HCT116 (cell line): ENCODE measurements around a stretch of chr4.

GRCh38 chr4:185771915-185773116 lies 39.7 kb downstream of the SORBS2 start:
- RRBS = no CpG with 5 or more reads among the region's 19 CpGs

DNA sequence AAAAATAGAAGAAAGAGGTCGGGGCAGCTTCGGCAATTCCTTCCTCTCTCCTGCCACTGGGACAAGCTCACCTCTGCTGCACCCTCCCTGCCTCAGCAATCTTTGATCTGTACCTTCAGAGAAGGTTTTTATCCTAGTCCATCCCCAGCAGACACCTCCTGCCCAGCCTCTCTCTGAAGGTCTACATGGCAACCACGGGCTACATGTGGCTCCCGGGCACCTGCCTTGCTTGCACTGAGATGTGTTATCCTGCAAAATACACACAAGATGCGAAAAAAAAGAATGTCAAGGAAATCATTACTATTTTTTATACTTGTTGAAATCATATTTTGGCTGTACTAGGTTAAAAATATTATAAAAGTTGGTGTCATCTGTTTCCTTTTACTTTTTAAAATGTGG lies 16.7 kb downstream of the SORBS2 start:
- RRBS = no CpG with 5 or more reads among the region's 5 CpGs

DNA sequence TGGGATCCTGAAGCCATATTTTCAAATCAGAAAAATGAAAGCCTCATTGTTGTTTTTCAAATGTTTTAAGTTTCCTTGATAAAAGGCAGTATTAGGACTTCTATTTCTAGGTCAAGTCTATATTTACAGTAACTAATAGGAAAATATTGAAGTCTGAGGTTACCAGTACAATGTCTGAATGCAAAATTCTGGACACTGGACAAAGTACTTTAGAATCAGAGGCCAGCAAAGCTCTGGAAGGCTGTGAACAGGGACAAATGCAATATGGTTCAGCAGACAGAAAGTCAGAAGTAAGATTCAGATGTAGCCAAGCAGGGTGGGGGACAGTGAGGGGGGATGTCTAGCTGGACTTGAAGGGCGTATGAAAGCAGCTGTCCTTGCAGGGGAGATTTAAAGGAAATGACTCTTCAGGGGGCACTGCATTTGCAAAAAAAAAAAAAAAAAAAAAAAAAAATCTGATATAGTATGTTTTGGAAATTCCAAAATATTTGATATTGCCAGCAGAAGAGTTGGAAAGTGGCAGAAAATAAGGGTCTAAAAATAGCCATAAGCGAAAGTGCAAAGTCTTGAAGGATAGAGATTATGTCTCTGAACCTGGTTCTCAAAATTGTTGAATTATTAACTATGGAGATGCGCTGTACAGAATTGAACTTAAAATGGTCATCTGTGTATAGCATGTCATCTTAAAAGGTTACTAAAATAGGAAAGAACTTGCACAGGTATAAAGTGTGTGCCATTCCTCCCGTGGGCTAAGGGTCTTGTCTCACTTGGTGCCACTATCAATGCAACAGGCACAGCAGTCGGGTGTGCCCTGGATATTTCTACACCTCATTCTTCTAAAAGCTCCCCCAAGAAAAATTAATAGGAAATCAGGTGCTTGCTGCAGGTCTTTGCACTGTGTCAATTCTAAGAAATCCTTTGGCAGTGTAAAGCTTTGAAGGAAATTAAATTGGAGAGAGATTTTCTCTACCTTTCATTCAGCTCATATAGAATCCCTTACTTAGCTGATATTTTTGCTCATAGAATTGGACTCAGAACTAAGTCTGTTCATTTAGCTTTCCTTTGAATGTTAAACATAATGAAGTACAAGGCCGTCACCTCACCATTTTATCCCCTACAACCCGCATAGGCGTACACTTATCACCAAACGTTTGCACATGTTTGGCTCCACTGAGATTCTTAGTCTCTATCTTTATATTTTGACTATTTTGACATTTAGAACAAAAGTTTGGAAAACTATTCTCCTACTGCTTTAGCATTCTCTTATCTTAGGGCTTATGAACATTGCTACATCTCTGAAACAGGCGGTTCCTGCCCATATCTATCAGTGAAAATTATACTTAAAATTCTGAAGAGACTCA lies 2.5 kb downstream of the SORBS2 start:
- RRBS = no CpG with 5 or more reads among the region's 10 CpGs

DNA sequence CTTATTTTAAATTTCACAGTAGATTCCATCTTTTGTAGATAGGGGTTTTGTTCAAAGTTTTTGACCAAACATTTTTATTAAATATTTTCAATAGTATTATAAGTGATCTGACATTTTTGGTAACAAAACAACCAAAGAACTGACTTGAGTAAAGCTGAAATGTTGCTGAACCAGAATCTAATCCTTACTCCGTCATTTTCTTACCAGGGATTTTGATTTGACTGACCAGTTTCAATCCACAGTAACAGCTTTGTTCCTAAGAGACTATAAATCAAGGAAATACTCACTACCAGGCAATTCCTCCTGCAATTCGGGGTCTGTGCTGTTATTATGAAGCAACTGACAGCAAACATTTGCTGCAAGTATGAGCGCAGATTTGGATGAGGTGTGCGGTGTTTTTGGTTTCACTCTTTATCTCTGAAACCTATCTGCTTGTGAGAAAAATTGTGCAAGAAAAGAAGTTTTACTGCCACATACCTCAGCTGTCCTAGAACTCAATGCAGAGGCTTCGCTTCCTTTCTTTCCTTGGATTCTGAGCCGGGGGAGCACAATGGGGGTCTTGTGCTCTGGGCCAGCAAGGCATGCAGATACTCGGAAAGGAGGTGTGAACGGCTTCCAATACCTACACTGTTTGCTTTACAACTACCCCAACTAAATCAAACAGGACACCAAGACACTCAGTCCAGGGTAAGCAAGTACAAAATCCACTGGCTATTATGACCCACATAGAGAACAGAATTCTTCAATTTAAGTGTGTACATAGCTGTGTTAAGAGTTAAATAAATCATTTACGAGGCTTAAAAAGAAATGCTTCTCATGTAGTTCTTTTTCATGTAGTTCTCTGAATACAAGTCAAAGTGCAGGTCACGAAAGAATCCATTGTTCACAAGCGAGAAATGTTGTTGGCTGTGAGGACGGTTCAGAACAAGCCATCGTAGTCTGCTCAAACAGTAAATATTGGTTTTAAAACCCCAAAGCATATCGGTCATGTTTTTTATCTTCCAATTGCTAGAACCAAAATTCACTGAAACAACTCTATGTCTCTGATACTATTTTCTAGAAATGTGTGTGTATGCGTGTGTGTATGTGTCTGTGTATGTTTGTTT lies 1.2 kb downstream of the SORBS2 start:
- RRBS = no CpG with 5 or more reads among the region's 15 CpGs

GRCh38 chr4:185880509-185881015 lies 68.6 kb upstream of the SORBS2 start:
- RRBS = no CpG with 5 or more reads among the region's 3 CpGs

DNA sequence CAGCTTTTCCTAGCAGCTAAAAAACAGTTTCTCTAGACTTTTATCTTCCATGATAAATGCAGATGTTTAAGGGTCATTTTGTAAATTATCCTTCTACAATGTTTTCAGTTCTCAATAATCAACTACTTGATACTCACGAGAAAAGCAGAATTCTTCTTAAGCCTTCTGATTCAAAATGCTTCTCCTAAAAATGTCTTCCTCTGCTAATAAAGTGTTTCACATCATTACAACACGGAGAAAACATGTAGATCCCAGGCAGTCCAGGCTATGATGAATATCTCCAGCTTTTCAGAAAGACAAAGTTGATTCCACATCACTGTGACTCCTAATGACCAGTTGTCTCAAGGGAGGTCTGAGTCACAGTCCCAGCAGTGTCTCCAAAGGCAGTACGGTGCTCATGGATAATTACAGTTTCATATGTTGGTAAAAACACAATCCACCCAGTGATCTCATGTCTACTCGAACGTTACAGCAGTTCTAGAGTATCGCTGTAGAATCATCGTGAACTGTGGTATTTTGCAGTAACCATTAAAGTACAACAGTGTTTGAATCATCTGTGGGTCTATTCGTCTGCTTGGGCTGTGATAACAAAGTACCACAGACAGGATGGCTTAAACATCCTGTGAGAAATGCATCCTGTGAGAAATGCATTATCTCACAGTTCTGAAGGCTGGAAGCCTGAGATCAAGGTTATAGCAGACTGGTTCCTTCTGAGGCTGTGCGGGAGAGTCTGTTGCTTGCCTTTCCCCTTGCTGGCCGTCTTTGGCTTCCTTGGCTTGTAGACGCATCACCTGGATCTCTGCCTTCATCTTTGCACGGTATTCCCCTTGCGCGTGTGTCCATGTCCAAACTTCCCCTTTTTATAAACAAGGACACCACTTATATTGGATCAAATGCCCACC lies 121.1 kb upstream of the SORBS2 start:
- RRBS = no CpG with 5 or more reads among the region's 14 CpGs

- RRBS = no CpG with 5 or more reads among the region's 8 CpGs
These were observed 53.4 kb upstream of the TLR3 start for GRCh38 chr4:186015509-186015980.

DNA sequence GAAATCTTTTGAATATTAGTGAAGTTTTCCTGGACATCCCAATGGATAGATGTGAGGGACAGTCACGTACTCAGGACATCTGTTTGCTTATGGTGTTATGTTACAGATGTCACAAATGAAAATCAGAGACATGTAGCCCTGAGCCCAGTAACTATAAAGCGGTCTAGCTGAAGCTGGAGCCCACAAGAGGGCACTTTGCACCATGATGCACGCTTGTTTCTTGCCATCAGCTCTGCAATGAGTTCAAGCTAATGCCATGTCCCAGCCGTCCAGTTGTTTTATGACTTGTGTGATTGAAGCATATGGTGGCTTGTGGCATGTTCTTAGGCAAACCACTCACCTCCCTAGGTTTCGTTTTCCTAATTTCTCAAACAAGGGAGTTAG lies 947 bp upstream of the TLR3 start:
- RRBS = no CpG with 5 or more reads among the region's 5 CpGs

DNA sequence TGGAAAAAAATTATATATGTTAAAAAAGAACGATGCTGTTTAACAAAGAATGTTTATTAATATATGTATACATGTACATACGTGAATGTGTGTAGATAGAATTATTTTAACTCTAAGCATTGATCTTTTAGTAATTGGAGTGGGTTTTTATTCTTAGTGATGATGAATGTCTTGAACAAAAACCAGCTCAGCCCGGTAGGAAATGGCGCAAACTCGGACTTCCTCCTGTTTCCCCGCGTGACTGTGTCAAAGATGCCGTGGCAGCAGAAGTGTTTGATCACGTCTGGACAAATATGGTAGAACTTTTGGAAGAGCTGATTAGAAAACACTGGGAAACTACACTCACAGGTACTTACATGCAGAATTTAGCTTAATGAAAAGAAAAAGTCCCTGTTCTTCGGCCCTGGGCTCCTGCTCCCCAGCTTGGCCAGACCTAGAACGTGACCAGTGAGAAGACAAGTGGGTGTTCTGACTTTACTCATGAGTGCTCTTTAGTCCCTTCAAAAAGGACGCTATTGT lies 35.5 kb upstream of the CYP4V2 start:
- RRBS = no CpG with 5 or more reads among the region's 12 CpGs

DNA sequence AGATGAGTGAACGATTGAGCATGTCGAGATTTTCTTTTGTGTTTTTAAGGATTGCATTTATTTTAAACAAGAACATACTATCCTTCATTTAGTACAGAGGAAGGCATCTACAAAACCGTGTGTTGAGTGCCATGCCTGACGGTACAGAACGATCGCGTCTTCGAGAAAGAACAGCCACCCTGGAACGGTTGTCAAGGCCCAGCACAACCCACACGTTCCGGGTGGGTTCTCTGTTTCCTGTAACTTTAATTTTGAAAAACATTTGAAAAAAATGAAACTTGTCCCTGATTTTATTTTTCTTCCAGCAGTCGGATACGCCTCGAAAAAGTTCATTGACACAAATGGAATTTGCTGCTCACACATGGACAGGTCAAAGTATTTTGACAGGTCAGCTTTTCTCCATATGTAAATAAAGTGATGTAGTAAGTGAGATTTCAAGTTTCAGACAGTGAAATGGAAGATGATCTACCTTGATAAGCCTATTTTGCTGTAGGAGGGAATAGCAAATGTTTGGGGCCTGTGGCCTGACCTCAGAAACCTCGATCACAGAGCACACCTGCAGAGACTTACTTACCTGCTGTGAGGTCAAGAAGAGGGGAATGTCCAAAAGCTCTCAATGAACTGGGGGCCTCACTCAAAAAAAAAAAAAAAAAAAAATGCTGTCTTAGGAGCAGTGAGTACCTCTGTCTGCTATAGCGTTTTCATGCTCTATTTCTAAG lies 24.3 kb upstream of the CYP4V2 start:
- RRBS = no CpG with 5 or more reads among the region's 16 CpGs

GRCh38 chr4:186190380-186190885 lies 934 bp upstream of the CYP4V2 start:
- RRBS = 4% methylated on average over 4 of the region's 16 CpGs

- RRBS = no CpG with 5 or more reads among the region's 58 CpGs
These were observed 13.0 kb downstream of the CYP4V2 start for GRCh38 chr4:186203971-186205121.

- RRBS = no CpG with 5 or more reads among the region's 5 CpGs
These were observed 14.7 kb downstream of the KLKB1 start for GRCh38 chr4:186242103-186242334.

- RRBS = 100% methylated on average over 1 of the region's 14 CpGs
These were observed 5.1 kb upstream of the F11 start for GRCh38 chr4:186260593-186261554.

DNA sequence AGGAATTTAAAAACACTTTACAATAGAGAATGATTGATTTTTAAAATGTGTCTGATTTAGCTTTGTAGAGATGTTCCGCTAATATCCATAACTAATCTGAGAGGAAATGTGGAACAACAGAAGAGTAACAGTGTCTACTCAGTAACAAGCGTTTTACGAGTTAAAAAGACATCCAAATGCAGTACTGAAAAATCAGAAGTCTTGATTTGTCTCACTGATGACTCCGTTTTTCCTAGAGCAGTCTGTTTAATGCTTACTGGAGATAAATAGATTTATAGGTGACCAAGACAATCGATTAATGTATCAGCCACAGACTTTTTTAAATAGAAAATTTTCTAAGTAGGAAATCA lies 354 bp downstream of the F11 start:
- RRBS = no CpG with 5 or more reads among the region's 5 CpGs

GRCh38 chr4:186537780-186538652 lies 17.4 kb downstream of the MTNR1A start:
- RRBS = no CpG with 5 or more reads among the region's 24 CpGs

GRCh38 chr4:186569864-186570775 lies 14.8 kb upstream of the MTNR1A start:
- RRBS = no CpG with 5 or more reads among the region's 31 CpGs

DNA sequence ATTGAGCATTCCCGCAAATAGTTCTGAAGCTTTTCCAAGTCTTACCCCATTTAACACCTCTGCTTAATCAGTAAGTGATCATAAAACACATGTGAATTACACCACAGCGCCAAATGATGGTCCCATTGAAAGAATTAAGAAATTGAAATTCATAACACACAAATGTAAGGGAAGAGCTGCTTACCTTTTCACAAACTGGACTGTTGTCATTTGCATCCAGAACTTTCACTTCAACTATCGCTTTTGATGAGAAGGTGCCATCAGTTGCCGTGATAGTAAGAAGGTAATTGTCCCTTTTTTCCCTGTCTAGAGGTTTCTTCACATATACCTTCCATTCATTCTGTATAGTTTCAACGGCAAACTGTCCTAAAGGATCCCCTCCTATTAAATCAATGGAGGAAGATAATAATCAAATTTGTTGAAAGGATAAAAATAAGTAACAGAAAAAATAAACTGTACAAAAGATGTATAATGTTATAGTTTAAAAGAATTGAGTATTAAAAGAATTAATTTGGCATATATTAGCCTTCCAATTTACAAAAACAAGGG lies 61.5 kb upstream of the MTNR1A start:
- RRBS = no CpG with 5 or more reads among the region's 5 CpGs

DNA sequence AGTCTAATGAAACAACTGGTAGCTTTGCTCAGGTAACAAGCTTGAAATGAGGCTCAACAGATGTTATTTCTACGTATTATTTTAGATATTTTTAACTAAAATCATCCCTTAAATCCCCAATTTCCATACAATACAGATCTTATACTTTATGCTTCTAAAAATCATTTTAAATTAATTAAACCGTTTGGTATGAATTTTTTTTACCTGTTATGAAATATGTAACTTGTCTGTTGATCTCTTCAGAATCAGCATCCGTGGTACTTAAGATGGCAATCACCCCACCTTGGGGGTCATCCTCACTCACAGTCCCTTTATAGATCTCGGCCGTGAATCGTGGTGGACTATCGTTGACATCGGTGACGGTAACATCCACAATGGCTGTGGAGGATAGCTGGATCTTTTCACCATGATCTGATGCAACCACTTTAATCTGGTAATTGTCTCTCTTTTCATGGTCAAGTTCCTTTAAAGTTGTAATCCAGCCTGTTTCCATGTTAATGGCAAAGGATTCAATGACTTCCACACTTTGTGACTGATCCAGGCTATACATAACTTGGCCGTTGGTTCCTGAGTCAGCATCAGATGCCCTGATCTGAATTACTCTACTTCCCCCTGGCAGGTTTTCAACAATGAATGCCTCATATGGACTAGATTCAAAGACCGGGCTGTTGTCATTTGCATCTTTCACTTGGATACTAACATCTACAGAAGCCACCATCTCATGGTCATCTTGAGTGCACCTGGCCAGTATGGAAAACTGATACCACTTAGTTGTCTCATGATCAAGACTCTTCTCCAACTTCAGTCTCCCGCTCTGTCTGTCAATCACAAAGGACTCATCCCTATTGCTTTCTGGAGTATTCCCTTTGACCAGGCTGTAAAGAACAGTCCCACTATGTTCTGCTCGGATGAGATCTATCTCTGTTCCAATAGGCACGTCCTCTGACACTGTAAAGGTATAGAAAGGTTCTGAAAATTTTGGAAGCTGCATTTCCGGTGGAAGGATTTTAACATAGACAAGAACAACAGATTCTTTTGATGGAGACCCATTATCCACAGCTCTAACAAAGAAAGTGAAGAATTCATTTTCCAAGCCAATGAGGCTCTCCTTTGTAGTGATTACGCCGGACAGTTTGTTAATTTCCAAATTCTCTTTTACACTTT lies 62.5 kb upstream of the MTNR1A start:
- RRBS = no CpG with 5 or more reads among the region's 17 CpGs

DNA sequence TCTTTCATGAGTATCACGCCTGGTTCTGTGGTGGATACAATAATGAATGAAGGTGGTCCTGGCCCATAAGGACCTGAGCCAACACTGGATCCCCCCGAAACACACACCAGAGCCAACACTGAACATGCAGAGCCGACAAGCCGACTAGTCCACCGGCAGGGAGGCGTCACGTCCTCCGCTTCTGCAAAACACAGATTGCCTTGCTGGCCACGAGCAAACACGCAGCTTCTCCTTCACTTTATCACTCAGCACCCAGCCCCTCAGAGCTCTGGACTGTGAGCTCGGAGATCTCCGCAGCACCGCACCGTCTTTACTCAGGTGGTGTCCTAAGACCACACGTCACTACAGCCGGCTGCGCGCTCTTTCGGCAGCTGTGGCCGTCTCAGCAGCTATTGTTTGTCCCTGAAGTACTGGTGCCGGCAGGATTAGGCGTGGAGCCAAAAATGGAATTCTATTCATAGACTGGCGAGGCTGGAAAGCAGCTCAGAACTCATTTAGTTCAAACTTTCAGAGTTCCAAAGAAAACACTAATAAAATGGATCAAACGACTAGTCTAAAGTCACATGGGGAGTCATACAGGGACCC lies 72.0 kb downstream of the FAT1 start:
- RRBS = 89% methylated on average over 1 of the region's 24 CpGs